Neural progenitor cell (in vitro differentiated cells): ENCODE data around the genes C6orf163 and SPACA1.

- RAMPAGE, long total RNA: no peak
These were observed 2.0 kb downstream of the TBX18 start for GRCh38 chr6:84762144-84763053.

GRCh38 chr6:84763054-84764115, 1.0 kb downstream of the TBX18 start:
- RAMPAGE, long total RNA: no peak

GRCh38 chr6:84791199-84791780, 26.9 kb upstream of the TBX18 start:
- RAMPAGE, long total RNA: no peak

DNA sequence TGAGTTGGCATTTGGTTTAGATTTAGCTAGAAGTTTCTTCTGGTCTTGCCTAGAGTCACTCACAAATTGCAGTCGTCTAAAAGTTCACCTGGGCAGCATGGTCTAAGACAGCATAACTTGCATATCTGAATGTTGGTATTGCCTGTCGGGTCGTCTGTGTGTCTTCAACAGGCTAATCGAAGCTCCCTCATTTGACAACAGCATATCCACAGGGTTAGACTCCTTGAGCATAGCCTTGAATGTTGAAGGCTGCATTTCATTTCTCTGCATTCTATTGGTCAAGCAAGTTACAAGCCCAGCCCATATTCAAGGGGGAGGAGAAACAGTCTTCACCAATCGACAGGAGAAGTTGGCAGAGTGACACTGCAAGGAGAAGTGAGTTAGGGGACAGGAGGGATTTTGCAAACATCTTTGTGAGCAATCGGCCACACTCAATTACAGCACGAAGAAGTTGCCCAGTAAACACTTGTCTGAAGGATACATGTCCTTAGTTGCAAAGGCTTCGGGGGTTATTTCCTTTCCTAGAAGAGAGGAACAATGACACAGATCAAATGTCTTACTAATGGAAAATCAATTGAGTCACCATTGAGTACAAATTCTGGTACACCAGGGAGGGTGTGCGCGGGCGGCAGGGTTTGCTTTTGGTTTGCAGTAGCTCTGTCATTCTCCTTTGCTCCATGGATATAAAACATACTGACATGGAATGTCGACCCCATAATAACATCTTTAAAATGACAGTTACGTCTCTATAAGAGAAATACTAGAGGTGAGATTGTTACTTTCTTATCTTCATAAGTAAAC, 60.6 kb upstream of the NT5E start:
- RAMPAGE, long total RNA: no peak

DNA sequence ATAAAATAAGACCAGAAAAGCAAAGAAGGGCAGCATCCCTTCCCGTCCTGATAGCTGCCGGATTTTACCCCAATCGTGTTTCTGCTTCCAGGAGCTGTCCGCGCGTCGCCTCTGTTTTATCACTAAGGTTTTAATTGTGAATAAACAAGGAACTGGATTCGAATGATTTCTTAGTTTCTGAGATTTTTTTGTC, 708 bp upstream of the NT5E start:
- RAMPAGE, long total RNA: no peak

GRCh38 chr6:85464144-85464658, 14.3 kb downstream of the NT5E start:
- RAMPAGE, long total RNA: no peak

- RAMPAGE, long total RNA: no peak
These were observed 21.3 kb downstream of the NT5E start for GRCh38 chr6:85471113-85471745.

GRCh38 chr6:85675210-85675815, 32.6 kb upstream of the SYNCRIP start:
- RAMPAGE, long total RNA: no peak

DNA sequence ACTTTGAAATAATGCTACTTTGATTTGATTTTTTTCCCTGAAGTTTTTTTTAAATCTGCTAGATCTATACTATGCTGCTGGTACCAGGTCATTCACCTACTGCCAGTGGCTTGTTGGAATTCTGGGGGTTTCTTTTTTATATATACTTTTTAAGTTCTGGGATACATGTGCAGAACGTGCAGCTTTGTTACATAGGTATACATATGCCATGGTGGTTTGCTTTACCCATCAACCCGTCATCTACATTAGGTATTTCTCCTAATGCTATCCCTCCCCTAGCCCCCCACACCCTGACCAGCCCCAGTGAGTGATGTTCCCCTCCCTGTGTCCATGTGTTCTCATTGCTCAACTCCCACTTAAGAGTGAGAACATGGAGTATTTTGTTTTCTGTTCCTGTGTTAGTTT, 644.3 kb upstream of the HTR1E start:
- RAMPAGE, long total RNA: no peak

GRCh38 chr6:87260795-87261297, 61.5 kb upstream of the SMIM8 start:
- RAMPAGE, long total RNA: no peak

DNA sequence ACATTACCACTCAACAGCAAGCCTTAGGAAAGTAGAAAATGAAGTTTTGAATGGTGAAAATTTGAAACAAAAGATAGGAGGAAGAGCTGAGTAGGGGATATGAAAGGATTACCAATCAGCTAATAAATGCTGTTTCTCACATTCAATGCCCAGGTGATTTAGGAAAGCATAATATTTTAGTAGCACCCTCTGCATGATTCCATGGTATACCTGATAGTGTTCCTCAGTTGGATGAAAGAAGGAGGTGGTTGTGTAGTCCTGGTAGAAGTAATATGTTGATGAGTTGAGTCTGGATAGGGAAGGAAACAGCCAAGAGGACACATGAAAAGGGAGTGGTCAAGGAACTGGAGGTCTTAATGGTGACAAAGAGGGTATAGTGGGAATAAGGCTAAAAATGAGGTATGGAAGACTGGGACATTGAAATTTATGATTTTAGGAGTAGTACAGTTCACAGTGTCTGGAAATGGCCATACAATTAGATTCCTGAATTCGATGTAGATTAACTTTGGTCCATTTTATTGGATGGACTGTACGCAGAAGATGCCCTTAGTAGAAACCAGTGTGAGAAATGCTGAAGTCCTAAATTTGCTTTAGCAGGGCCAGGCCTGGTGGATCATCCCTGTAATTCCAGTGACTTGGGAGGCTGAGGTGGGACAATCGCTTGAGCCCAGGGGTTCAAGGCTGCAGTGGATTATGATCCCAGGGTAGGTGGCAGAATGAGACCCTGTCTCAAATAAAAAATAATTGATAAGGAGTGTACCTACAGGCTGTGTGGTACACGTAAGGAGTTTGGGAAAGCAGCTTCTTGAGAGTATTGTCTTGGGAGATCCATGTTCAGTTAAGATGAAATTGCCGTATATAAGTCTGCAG, 49.3 kb upstream of the SMIM8 start:
- RAMPAGE, long total RNA: no peak

GRCh38 chr6:87322724-87323404, 476 bp downstream of the SMIM8 start:
- RAMPAGE, long total RNA: no peak

DNA sequence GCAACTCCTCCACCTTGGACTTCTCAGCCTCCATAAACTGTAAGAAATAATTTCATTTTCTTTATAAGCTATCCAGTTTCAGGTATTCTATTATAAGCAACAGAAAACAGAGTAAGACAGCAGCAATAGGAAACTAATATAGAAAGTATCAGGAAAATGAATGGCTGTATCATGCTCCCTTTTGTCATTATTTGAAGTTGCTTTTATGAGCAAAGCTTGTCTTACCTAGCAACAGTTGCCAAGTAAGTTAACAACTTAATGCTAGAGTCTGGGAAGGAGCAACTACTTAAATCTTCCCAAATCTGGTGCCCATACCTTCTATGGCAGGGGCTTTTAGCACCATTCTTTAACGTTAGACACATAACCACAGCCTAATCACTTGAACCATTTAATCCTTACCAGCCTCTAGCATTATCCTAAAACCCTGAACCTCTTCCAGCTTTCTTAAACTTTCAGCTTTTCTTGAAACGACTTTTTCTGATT, at the start of gene C6orf163:
Gene C6orf163 (plus strand): TSS at position 245 of the 483 bp plus-strand sequence.
- RAMPAGE, long total RNA: no peak

- RAMPAGE, long total RNA: no peak
These were observed 11.1 kb downstream of the SLC35A1 start for GRCh38 chr6:87483736-87484439.

- RAMPAGE, long total RNA: no peak
These were observed 233 bp upstream of the AKIRIN2 start for GRCh38 chr6:87702342-87702590.

DNA sequence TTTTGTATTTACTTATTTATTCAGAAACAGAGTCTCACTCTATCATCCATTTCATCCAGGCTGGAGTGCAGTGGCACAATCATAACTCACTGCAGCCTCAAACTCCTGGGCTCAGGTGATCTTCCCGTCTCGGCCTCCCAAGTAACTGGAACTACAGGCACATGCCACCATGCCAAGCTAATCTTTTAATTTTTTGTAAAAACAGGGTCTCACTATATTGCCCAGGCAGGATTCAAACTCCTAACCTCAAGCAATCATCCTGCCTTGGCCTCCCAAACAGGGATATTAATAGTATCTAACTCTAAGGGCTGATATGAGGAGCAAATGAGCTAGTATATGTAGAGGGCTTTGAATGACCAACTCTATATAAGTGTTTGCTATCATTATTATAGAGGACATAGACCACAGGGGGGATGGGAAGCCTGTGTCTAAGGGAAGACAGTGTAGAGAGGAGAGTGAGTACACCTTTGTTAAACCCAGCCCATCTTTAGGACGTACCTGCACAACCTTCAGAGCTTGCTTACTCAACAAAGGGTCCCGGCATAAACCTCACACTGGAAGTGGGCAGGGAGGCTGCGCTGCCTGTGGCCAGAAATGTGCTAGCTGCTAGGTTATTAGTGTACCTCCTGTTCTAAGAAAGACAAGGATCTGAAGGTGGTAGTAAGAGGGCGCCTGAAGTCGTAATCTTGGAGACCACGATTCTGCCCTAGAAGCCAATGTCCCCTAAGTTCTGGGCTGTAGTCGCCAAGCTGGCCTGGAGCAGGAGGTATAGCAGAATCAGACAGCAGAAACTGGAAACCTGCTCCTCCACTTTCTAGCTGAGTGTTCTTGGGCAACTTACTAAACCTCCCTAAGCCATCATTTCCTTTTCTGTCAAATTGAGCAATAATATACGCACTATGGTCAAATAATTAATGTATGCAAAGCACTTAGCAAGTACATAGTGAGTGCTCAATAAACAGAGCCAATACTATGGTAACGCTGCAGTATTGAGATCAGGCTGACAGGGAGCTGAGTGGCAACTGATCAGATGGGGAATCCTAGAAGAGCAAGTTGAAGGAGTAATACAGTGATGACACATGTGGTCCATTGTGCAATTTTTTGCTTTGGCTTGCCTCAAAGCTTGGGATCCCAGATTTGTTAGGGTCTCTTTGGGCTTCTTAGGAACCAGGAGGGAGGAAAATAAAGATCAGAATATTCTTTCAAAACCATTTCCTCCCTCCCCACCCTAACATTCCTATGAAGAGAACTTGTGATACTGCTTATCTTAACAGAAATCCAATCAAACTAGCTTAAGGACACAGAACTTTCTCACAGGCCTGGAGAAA, 16.7 kb upstream of the AKIRIN2 start:
- RAMPAGE, long total RNA: no peak

DNA sequence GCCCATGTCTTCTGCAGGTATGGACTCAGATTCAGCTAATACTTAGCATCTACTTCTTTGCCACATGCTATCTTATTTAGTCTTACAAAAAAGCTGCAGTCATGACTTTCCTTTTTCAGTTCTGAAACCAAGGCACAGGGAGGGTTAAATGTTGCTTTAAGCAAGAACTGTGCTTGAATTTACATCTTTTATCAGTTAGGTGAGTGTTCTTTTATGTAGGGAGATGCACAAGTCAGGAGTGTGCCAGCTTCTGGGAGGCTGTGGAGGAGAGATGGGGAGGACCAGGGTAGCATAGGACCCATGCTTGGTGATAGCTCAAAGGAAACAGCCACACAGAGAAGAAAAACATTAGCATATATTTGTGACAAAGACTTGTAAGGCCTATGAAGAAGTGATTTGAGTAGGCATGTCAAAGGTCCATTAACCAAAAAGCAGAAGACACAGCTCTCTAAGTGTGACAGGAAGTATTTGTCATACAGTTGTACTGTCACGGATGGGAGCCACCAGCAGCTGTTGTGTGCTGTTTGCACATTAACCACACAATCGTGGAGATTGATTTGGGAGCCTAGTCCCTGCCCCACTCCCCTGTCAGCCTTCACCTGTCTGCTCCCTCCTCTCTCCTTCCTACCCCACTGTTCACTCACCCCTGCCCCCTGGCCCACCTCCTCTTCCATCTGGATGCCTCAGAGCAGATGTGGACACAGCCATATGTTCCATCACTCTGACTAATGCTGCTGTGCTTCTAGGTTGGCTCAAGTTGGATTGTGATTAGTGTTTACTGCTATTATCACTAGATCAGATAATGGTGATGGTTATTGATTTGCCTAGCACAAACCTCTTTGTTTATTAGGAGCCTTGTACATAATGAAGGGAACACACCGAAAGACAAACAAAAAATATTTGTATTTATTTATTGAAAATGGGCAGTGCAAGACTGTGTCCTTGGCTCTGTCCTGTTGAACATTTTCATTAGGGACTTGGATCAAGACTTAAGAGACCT, 124.8 kb upstream of the SPACA1 start:
- RAMPAGE, long total RNA: no peak

GRCh38 chr6:88047296-88047978, at the start of gene SPACA1:
Gene SPACA1, plus strand, starts transcription at chr6:88047841.
- RAMPAGE, long total RNA: no peak

GRCh38 chr6:88177797-88178140, 11.6 kb upstream of the CNR1 start:
- RAMPAGE, long total RNA: no peak

- RAMPAGE, long total RNA: no peak
These were observed 325.4 kb upstream of the CNR1 start for GRCh38 chr6:88491515-88491917.